Melanocyte of skin (primary cell): ENCODE measurements around the gene PLEKHG7.

DNA sequence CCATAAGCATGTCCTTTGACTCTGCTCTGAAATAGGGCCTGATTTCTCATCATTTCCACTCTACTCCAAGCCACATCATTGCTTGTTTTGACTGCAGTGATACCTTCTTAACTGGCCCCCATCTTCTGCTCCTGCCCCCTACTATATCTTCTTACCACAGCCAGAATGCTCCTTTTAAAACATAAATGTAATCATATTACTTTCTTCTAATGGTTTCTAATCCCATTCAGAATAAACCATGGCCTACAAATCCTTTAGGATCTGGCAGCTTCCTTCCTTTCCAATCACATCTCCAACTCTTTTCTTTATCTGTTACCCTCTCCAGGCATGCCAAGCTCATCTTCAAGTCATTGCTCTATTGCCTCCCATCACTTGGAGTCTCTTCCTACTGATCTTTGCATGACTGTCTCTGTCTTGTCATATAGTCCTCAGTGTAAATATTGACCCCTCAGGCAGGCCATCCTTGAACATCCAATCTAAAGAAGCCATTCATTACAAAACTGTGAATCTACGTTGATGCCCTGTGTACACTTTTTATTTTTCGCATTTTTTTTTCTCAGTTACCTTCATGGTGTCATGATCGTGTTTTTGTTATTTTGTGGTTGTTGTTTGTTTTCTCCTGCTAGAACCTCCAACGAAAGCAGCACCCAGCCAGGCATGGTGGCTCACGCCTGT lies 93.6 kb downstream of the BTG1 start:
- CAGE, long polyA plus RNA, 2 experiments, result no peak in any of the 2 experiments

DNA sequence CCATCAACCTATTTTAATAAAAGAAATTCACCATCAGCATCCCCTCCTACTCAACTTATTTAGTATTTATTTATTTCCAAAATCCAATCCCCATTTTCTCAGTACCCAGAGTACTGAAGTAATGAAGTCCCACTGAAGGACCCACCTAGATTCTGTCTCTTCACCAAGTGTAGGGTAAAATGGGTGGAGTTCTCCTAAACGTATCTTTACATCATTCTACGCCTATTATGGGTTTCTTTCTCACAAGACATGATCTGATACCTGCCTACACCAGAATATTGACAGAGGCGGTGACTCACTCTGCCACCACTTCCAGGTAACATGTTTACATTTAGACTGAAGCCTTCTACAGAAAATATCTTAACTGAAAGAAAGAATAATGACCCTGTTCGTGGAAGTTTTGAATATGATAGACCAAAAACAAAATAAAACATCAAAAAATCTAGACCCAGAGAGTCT lies 89.8 kb downstream of the BTG1 start:
- CAGE, long polyA plus RNA, 2 experiments, result no peak in any of the 2 experiments

DNA sequence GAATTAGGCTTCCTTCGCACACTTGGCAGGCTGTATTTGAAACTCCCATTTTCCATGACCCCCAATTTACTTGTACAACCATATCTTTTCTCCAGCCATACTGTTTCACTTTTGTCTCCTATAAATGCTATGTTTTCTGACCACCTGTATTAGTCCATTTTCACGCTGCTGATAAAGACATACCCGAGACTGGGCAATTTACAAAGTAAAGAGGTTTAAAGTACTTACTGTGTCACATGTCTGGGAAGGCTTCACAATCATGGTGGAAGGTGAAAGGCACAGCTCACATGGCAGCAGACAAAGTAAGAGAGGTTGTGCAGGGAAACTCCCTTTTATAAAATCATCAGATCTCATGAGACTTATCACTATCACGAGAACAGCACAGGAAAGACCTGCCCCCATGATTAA lies 84.0 kb downstream of the BTG1 start:
- CAGE, long polyA plus RNA, 2 experiments, result no peak in any of the 2 experiments

- CAGE, long polyA plus RNA, 2 experiments, result no peak in any of the 2 experiments
Observed at GRCh38 chr12:92064178-92064788, 81.4 kb downstream of the BTG1 start.

DNA sequence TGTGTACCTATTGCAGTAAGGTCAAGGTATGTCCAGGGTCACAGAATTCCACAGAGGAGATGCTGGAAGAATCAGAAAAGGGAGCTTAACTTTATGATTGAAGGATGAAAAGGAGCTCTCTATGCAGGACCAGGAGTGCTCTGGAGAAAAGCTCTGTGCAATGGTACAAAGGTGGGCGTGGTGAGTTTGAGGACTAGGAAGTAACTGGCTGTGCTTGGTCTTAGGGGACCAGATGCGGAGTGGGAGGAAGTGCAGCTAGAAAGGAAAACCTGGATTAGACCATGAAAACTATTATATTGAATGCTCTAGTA lies 56.9 kb downstream of the BTG1 start:
- CAGE, long polyA plus RNA, 2 experiments, result no peak in any of the 2 experiments

- CAGE, long polyA plus RNA, 2 experiments, result no peak in any of the 2 experiments
Observed at GRCh38 chr12:92122812-92123444, 22.7 kb downstream of the BTG1 start.

DNA sequence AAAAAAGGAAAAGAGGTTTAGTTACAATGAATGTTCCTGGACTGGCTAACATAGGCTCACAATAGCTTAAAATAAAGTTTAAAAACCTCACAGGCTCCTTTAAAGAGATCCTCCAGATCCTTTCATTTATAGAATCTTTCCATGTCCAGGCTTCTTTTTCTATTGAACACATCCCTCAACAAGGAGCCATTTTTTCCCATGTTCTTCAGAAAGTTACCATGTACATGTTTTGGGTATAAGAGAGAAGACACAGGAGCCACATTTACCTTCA lies 20.4 kb downstream of the BTG1 start:
- CAGE, long polyA plus RNA, 2 experiments, result no peak in any of the 2 experiments

DNA sequence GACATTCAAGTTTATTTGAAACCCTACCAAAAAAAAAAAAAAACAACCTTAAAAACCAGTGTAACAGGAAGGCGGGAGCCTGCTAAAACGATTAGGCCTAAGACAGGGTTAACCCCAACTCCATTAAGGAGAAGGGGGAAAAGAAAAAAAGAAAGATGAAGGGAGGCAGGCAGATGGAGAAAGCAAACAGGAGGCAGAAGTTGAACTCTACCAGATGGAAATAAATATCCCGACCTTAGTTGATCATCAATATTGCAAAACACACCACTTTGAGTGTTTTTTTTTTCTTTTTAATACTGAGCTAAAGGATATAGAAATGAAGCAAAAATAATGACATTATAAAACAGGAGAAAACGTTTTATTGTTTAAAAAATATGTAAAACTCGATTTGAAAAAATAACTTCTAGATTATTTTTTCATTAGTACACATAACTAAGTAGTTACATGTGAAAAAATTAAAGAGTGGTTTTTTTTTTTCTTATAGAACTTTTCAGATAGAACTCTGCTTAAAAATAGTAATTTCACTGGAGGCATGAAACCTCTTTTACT lies 1.4 kb upstream of the BTG1 start:
- CAGE, long polyA plus RNA, 2 experiments, result no peak in any of the 2 experiments

DNA sequence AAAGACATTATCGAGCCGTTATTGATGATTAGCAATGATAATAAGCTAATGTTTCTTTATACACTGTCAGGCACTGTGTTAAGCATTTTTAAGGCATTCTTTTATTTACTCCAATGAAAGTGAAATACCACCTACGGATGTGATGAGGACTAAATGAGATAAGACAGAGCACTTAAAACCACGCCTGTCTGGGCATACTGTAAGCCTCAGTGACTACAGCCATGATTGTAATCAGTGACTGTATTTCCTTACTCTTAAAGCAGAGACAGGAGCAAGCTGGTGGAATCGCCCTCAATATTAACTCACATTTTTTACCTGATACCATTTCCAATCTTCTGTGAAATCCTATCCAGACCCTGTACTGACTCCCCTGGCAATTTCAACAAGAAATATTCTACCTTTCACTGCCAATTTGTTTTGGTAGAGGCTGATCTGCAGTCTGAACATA lies 195.3 kb upstream of the BTG1 start:
- CAGE, long polyA plus RNA, 2 experiments, result no peak in any of the 2 experiments

DNA sequence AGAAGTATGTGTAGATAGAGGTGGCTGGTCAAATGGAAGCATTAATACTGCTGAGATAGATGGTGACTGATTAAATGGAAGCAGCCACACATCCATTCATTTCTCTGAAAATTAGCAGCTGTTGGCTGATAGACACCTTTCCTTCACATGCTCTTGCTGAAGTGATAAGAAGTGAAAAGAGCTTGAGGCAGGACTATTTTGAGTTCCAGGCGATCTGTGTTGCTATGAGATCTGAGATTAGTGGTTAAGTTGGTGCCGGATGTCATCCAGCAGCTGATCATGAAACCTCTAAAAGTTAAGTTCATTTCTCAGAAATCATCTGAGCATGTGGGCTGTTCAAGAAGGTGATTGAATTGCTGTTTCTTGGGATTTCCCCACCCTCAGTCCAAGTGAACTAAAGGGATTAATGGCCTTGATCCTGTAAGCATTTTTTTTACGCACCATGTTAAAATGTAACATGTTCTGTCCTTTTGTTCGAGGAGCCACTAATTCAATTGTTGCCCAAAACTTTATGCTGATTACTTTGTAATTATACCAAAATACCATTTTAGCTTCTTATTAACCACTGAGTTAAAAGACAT lies 258.2 kb upstream of the BTG1 start:
- CAGE, long polyA plus RNA, 2 experiments, result no peak in any of the 2 experiments

DNA sequence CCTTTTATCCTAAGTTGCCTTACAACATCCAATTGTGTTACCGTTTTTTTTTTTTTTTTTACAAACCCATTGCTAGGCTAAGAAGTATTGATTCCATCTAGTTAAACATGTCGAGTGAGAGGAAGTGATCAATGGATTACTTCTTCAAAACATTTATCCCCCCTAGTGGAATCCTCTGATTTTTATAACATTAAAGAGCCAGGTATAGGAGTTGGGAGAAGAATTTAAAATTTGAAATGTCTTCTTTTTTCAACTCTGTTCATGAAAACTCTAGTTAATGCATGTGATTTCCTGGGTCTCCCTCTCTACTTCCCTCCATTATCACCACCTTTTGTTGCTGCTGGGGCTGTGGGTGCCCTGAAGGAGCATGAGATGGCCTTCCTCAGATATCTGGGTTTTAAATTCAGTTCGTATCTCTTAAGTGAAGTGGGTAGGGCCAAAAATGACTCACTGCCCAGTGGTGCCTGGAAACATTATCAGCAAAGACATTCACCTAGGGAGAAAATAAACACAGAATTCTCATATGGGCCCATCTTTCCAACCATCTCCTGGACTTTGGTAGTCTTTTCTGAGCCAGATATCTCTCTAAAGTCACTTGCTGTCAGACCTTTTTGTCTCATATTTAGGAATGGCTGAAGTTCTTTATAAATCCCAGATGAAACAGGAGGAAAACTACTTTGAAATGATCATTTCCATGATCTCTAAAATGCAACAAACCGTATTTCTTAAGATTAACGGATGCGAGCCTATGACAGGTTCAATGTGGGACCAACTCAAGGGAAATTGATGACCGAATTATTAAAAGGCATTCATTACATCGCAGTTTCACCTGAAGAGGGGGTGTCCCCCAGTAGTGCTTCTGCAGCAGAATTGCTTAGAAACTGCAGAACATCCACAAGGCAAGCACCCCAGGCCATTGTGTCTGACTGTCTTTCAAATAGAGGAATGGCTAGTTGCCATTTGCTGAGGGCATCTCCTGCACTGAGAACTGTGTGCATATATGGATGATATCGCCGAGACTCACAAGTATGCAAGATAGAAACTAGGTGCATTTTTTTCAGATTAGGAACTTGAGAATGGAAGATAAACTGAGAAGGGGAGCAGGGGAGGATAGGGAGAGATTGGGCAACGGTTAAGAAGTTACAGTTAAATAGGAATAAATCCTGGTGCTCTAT lies 234.7 kb upstream of the PLEKHG7 start:
- CAGE, long polyA plus RNA, 2 experiments, result no peak in any of the 2 experiments

- CAGE, long polyA plus RNA, 2 experiments, result no peak in any of the 2 experiments
Observed at GRCh38 chr12:92503344-92504301, 199.2 kb upstream of the PLEKHG7 start.

- CAGE, long polyA plus RNA, 2 experiments, result no peak in any of the 2 experiments
Observed at GRCh38 chr12:92557085-92557520, 145.7 kb upstream of the PLEKHG7 start.

DNA sequence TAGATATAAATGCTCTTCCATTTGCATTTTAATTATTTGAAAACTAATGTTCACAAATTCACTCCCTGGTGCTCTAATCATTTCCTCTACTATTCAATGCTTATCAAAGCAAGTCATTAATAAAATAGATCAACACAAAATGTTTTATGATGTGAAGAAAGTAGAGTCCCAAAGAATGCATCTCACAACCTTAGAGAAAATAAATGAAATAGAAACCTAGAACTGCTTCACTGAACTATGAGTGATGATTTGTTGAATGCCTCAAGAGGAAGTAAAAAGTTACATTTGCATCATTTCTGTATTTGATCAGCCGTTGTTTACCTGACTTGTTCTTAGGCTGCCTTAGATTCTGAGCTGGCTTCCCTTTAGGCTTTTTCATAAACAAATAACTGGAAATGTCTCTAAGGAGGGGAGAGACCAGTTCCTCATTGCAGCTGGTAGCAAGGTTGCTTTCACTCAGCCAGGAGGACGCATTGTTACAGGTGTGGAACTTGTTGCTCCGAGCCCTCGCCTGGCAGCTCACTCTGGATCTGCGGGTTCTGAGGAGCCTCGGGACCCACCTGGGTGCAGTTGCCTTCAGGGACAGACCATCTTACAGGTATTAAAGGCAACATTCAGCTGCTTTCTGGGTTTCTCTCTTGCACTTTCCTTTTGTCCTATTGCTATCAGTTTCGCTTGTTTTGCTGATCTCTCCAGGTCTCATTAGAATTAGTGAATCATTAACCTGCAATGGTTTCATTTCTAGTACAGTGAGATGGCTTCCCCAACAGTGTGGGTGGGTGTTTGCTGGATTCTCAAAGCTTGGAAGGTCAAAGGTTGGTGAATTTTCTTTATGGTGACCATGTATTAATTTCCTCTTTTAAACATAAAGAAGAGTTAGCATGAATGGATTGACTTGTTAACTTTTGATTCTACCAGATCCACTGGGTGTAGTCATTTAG lies at the start of gene PLEKHG7:
PLEKHG7 (plus strand) TSS at position 455 of the 941 bp plus-strand sequence.
- CAGE, long polyA plus RNA, 2 experiments, result no peak in any of the 2 experiments

DNA sequence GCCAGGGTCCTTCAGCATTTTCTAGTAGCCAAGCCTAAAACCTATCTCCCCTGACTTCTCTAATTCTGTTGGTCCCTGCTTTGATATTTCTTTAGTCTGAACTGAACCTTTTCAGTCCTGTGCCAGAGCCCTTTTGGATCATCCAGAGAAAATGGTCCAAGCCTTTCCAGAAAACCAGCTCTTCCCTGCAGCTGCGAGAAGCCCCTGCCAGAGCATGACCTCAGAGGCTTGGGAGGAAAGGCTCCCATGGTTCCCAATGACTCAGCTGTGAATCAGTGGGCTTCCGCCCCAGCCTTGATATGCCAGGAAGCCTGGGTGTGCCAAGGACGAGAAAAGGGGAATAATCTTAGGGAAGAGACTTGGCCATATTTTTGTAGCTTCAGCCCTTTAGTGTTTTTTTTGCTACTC lies 43.3 kb downstream of the PLEKHG7 start:
- CAGE, long polyA plus RNA, 2 experiments, result no peak in any of the 2 experiments

DNA sequence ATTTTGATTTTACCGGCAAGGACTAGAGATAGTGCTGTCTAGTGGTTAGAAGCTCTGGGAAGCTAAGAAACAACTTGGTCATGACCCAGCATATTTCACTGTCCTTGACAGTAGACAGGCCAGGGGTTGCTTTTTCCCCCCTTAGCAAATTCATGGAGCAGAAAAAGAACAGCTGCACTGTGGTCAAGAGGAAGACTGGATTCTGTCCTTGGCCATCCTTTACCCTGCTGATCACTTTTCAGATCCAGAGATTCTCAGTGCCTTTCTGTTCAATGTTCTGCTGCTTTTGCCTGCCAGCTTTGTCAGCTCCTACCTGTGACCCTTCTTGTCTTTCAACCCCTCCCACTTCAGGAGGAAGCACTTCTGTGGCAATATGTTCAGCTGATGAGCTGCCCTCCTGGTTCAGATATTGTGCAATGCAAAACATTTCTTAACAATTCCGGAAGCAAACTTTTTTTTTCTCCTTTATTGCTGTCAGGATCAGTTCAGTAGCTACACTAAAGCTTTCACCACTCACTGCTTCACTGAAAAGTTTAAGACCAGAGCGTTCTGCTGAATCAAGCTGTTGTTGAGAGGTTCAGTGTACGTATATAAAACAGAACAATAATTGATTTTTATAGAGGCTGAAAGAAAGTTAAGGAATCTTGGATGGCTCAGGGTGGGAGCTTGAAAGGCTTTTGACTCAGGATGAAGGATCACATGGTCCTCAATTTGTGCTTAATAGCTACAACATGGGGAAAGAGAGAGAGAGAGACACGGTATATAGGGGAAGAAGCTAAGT lies 133.6 kb upstream of the NUDT4 start:
- CAGE, long polyA plus RNA, 2 experiments, result no peak in any of the 2 experiments

- CAGE, long polyA plus RNA, 2 experiments, result no peak in any of the 2 experiments
Observed at GRCh38 chr12:93379586-93380375, 2.1 kb downstream of the NUDT4 start.

DNA sequence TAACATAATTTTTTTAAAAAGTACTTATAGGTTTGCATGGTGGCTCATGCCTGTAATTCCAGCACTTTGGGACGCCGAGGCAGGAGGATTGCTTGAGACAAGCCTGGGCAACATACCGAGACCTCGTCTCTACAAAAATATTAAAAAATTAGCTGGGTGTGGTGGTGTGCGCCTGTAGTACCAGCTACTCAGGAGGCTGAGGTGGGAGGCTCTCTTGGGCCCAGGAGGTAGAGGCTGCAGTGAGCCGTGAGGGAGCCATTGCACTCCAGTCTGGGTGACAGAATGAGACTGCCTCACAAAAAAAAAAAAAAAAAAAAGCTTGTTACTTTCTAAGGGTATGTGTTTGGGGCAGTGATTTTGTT lies 354 bp upstream of the MRPL42 start:
- CAGE, long polyA plus RNA, 2 experiments, result no peak in any of the 2 experiments

DNA sequence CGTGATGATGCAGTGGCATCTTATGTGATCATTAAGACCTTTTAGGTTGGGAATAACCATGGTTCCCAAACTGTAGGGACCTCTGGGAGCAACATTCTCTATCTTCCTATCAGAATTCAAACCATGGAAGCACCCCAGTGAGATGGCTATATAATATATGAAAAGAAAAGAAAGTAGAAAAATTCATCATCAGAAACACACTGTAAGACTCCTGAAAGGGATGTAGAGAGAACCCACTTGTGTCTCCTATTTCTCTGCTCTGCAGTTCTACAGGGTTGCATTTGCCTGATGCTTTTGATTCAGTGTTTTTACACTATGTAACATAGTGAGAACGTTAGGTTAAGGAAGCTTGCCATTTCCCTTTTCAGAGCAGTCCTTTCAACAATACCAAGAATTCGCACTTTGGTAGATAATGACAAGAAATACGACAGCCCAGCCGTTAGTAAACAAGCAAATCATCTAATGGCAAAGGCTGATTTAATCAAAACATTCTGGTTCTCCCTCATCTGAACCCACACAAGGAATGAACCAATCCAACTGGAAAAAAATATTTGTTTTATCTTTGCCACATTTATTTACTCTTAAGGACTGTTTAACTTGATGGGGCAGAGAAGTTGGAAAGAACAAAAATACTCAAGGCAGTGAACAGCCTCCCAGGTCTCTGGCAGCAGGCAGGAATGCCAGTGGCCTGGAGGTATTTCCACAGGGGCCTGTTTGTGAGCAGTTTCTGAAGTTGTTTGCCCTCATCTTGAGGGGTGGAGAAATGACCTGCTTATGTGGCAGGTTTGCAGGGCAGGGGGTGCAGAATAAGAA lies 30.8 kb upstream of the SOCS2 start:
- CAGE, long polyA plus RNA, 2 experiments, result no peak in any of the 2 experiments

DNA sequence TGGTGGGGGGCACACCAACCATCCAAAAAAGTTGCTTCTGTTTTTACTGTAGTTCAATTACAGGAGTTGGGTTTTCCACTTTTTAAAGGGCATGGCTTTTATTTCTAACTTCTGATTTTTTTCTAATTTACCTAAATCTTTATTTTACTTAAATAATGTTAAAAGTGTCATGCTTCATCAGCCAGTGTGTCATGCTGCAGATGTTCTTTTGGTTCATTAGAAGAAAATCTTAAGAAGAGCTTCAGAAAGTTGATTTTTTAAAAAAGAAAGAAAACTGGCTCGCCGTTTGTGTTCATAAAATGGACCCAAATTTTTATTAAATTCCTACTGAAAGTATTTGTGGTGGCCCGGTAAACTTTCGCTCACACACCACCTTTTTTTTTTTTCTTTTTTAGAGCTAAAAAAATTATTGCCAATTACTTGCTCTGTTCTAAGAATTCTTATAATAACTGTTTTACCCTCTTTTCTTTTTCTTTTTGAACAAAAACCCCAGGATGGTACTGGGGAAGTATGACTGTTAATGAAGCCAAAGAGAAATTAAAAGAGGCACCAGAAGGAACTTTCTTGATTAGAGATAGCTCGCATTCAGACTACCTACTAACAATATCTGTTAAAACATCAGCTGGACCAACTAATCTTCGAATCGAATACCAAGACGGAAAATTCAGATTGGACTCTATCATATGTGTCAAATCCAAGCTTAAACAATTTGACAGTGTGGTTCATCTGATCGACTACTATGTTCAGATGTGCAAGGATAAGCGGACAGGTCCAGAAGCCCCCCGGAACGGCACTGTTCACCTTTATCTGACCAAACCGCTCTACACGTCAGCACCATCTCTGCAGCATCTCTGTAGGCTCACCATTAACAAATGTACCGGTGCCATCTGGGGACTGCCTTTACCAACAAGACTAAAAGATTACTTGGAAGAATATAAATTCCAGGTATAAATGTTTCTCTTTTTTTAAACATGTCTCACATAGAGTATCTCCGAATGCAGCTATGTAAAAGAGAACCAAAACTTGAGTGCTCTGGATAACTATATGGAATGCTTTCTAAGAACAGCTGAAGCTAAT lies 2.1 kb downstream of the SOCS2 start:
- CAGE, long polyA plus RNA, 2 experiments, result no peak in any of the 2 experiments